GM12878 (cell line): Measurements from ENCODE around the genes HSD17B14, SNRNP70, HRC, TEAD2 and KASH5.

DNA sequence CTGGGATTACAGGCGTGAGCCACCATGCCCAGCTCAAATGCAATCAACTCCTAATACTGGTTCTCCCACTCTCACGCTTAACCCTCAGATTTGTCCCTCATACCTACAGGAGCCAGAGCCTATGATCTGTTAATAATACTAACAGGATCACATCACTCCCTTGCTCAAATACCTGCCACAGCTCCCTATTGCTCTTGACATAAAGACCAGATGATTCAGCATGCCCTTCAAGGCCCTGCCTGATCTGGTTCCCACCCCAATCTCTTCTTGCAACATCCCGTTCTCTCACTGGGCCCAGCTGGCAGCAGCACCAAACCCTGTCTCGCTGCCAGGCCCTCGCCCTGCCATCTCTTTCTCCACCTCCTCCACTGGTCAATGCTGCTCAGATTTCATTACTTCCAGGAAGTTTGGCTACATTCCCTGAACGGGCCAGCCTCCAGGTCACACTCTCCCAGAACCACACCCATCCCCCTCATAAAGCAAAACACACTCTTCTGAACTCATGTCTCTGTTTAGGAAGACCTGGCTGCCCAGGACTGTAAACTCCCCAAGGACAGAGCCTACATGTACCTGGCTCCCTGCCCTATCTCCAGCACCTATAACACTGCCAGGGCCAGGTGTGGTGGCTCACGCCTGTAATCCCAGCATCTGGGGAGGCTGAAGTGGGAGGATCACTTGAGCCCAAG, 8.6 kb upstream of the BCAT2 start:
- RAMPAGE, long total RNA, result no peak
- RRBS, 2 experiments, result no CpG with 5 or more reads among the region's 7 CpGs
CAGE:
- cytosol, long polyA minus RNA, result no peak
- cytosol, long polyA plus RNA, result no peak
- long polyA plus RNA, result no peak
- nucleolus, long total RNA, result no peak
- nucleus, long polyA plus RNA, result no peak
- nucleus, long total RNA, result no peak

DNA sequence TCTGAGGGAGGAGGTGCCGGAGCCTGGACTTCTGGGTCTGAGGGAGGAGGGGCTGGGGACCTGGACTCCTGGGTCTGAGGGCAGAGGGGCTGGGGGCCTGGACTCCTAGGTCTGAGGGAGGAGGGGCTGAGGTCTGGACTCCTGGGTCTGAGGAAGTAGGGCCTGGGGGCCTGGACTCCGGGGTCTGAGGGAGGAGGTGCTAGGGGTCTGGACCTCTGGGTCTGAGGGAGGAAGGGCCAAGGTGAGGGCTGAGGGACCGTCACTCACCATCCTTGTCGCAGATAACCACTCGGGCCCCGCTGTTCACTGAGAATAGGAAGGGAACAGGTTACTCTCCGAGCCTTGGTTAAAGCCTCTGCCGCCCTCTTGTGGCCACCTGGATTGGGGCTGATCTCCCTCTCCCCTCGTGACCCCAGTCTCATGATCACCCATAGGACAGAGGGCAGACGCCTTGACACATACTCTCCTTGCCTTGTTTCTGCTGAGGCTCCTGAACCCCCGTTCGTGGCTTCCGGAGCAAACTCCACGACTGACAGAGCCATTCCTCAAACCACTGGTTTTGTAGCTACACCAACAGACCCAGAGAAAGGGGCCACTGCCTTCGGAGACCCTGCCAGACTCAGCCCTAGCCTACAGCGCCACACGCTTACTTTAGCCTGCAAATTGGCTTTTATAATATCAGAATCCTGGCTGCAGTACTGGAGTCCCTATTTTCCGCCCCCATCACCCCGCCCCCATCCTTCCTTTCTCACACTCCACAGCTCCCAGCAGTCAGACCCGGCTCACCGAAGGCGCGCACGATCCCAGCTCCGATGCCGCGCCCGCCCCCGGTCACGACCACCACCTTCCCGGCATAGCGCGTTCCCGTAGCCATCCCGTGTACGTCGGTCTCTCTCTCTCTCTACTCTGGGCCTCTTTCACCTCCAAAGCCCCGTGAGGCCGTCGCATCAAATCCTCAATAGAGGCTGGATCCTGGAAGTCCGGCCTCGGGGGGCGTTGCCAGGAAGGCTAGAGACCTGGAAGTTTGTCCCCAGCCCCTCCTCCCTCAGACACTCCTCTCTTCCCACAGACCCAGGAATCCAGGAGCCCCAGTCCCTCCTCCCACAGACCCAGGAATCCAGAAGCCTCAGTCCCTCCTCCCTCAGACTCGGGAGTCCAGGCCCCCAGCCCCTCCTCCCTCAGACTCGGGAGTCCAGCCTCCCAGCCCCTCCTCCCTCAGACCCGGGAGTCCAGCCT, at the start of gene HSD17B14:
TSS of gene HSD17B14 (minus strand) at position 954 of the 1,236 bp plus-strand sequence.
- RAMPAGE, long total RNA, result start-site peak on the minus strand centred at position 303 of the sequence, 41 bp wide, 15 and 10 reads in 2 replicates
- RRBS, 2 experiments, result 3 to 15% methylated on average over 10 of the region's 46 CpGs
CAGE:
- cytosol, long polyA minus RNA, result no peak
- cytosol, long polyA plus RNA, result no peak
- long polyA plus RNA, result start-site peak on the minus strand centred at position 313 of the sequence, 90 bp wide, 36 and 24 reads in 2 replicates; start-site peak on the minus strand centred at position 1,142 of the sequence, 62 bp wide, 13 and 24 reads in 2 replicates
- nucleolus, long total RNA, result no peak
- nucleus, long polyA plus RNA, result start-site peak on the minus strand centred at position 314 of the sequence, 93 bp wide, 21 and 26 reads in 2 replicates
- nucleus, long total RNA, result no peak

DNA sequence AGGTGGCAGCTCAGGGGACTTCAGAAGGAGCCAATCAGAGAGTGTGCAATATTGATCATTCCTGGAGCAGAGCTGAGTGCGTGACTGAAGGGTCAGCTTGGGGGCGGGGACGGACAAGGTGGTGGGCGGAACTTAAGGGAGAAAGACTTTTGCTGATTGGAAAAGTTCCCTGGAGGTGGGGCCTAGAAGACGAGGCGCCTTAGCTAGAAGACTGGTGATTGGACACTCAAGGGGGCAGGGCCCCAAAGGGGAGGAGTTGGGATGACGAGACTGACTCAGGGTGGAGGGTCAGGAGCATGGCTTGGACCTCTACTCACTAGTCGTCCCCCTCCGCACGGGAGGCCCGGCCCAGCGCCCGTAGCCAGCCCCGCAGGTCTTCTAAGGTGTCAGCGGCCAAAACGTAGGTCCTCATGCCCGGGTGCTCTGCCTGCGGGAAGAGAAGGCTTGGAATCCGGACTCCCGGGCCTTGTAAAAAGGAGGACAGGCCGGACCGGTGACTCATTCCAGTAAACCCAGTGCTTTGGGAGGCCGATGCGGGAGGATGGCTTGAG, 8.3 kb downstream of the PLEKHA4 start:
- RAMPAGE, long total RNA, result start-site peak on the plus strand centred at position 269 of the sequence, 21 bp wide, 21 and 30 reads in 2 replicates
- RRBS, 2 experiments, result 47 to 80% methylated on average over 7 of the region's 24 CpGs
CAGE:
- cytosol, long polyA minus RNA, result no peak
- cytosol, long polyA plus RNA, result no peak
- long polyA plus RNA, result no peak
- nucleolus, long total RNA, result no peak
- nucleus, long polyA plus RNA, result no peak
- nucleus, long total RNA, result no peak

- RAMPAGE, long total RNA, result no peak
- RRBS, 2 experiments, result no CpG with 5 or more reads among the region's 12 CpGs
CAGE:
- cytosol, long polyA minus RNA, result start-site peak on the plus strand at chr19:48873767-48873774, 23 reads
- cytosol, long polyA plus RNA, result no peak
- long polyA plus RNA, result no peak
- nucleolus, long total RNA, result start-site peak on the minus strand at chr19:48873519-48874086, 33 reads; start-site peak on the plus strand at chr19:48873737-48873805, 49 reads
- nucleus, long polyA plus RNA, result no peak
- nucleus, long total RNA, result no peak
These were observed 1.5 kb downstream of the PPP1R15A start for GRCh38 chr19:48873650-48874206.

- RAMPAGE, long total RNA, result no peak
- RRBS, 2 experiments, result no CpG with 5 or more reads among the region's 50 CpGs
CAGE:
- cytosol, long polyA minus RNA, result no peak
- cytosol, long polyA plus RNA, result no peak
- long polyA plus RNA, result no peak
- nucleolus, long total RNA, result start-site peak on the minus strand at chr19:48896143-48896169, 9 reads
- nucleus, long polyA plus RNA, result no peak
- nucleus, long total RNA, result no peak
These were observed 2.5 kb downstream of the TULP2 start for GRCh38 chr19:48895781-48896684.

DNA sequence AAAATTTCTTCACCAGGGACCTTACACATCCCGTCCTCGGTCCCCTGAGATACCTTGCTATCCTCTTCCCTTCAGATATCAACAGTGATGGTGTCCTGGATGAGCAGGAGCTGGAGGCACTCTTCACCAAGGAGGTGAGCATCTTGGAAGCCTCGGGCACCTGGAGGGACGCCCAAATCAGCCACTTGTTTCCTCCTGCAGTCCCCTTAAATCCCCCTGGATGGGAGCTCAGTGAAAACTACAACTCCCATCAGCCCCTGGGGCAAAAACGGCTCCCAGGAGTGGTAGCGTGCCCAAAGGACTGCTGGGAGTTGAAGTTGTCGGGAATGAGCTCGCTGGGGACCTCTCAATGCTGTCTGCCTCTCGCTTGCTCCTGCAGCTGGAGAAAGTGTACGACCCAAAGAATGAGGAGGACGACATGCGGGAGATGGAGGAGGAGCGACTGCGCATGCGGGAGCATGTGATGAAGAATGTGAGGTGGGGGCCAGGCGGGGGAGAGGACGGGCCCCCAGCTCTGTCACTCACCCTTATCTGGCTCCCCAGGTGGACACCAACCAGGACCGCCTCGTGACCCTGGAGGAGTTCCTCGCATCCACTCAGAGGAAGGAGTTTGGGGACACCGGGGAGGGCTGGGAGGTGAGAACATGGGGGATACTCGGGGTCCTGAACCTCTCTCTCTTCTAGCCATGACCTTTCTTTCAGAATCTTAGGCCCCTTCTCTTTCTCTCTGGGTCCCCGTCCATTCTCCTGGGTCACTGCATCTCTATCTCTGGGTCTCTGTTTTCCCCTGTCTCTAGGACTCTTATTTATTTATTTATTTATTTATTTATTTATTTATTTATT, 14.6 kb upstream of the DHDH start:
- RAMPAGE, long total RNA, result no peak
- RRBS, 2 experiments, result no CpG with 5 or more reads among the region's 23 CpGs
CAGE:
- cytosol, long polyA minus RNA, result no peak
- cytosol, long polyA plus RNA, result no peak
- long polyA plus RNA, result no peak
- nucleolus, long total RNA, result no peak
- nucleus, long polyA plus RNA, result no peak
- nucleus, long total RNA, result no peak

DNA sequence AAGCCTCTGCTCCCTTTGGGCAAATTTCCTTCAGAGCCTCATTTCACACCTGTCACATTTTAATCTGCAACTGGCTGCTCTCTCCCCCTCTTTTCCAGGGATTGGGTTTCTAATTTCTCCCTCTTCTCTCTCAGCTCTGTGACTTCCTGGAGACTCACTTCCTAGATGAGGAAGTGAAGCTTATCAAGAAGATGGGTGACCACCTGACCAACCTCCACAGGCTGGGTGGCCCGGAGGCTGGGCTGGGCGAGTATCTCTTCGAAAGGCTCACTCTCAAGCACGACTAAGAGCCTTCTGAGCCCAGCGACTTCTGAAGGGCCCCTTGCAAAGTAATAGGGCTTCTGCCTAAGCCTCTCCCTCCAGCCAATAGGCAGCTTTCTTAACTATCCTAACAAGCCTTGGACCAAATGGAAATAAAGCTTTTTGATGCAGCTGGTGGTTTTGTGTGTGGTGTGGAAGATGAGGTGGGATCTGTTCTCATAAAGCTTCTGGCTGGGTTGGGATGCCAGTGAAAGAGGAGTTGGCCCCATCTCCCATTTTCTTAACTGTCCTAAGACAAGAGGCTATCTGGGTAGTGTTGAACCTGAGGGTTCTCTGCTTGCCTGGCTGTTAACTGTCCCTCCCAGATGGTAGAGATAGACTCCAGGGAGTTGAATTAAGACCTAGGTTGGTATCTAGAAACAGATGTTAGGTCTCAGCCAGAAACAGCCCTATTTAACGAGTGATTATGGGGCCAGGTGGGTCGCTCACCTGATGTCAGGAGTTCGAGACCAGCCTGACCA, 1.5 kb downstream of the FTL start:
- RAMPAGE, long total RNA, result no peak
- RRBS, 2 experiments, result no CpG with 5 or more reads among the region's 8 CpGs
CAGE:
- cytosol, long polyA minus RNA, result no peak
- cytosol, long polyA plus RNA, result no peak
- long polyA plus RNA, result no peak
- nucleolus, long total RNA, result no peak
- nucleus, long polyA plus RNA, result no peak
- nucleus, long total RNA, result no peak

GRCh38 chr19:48994010-48994532, 384 bp downstream of the RUVBL2 start:
- RAMPAGE, long total RNA, result no peak
- RRBS, 2 experiments, result no CpG with 5 or more reads among the region's 18 CpGs
CAGE:
- cytosol, long polyA minus RNA, result no peak
- cytosol, long polyA plus RNA, result no peak
- long polyA plus RNA, result no peak
- nucleolus, long total RNA, result no peak
- nucleus, long polyA plus RNA, result no peak
- nucleus, long total RNA, result no peak

DNA sequence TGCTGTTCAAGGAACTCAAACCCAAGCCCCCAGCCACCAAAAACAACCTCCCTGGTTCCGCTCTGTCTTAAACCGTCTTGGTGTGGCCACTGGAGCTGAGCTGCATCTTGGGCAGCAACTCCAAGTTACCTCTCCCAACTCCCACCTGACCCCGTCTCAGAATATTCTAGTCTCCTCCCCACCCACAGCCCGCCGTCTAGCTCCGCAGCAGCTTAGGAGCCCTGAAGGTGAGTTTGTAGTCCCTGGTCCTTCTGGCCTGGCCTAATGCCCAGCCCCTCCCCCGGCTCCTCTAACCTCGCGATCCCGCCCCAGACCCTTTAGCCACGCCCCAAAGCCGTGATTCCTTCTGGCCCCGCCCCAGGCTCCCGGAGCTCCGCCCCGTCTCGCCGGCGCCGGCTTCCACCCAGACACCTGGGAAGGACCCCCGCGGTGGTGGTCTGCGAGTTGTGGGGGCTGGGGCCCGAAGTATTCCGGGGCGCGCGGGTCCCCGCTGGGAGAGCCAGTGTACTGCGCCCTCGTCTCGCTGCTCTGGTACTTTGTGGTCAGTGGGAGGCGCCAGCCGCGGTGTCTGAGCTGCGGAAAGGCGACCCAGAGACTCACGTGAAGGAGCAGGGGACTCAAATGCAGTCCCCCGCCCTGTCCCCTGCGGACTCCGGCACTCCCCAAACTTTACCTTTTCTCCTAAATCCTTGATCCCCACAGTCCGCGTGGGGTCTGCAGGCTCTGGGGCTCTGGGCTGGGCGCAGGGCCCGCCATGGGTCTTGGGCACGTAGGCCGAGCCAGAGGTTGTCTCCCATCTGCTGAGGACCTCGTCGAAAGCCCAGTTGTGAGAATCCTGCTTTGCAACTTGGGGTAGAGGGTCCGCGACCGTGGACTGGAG, 873 bp downstream of the ENSG00000268655 start:
- RAMPAGE, long total RNA, result no peak
- RRBS, 2 experiments, result 4 to 9% methylated on average over 10 of the region's 52 CpGs
CAGE:
- cytosol, long polyA minus RNA, result no peak
- cytosol, long polyA plus RNA, result no peak
- long polyA plus RNA, result no peak
- nucleolus, long total RNA, result no peak
- nucleus, long polyA plus RNA, result no peak
- nucleus, long total RNA, result no peak

DNA sequence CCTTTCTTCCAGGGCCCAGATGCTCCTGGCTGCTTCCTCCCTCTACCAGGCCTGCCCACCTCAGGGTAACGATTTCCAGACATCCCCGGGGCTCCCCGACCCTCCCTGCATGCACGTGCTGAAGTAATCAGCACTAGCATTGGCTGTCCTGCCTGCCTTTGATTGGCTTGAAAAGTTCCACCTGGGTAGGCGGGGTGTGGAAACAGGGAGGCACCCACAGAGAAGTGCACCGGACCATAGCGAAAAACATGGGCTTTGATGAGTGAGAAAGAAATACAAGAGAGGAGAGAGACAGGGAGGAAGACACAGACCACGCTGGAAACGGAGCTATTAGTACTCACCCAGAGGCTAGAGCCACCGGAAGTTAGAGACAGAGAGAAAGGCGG, 529 bp upstream of the ENSG00000268655 start:
- RAMPAGE, long total RNA, result no peak
- RRBS, 2 experiments, result no CpG with 5 or more reads among the region's 11 CpGs
CAGE:
- cytosol, long polyA minus RNA, result no peak
- cytosol, long polyA plus RNA, result no peak
- long polyA plus RNA, result no peak
- nucleolus, long total RNA, result no peak
- nucleus, long polyA plus RNA, result no peak
- nucleus, long total RNA, result no peak

- RAMPAGE, long total RNA, result start-site peak on the plus strand at chr19:49085425-49085492, 3,794 and 5,367 reads in 2 replicates
- RRBS, 2 experiments, result 1% methylated on average over 17 to 38 of the region's 111 CpGs
CAGE:
- cytosol, long polyA minus RNA, result start-site peak on the plus strand at chr19:49085439-49085460, 117 reads
- cytosol, long polyA plus RNA, result start-site peak on the plus strand at chr19:49085153-49085310, 86 and 45 reads in 2 replicates; start-site peak on the plus strand at chr19:49085404-49085464, 680 and 761 reads in 2 replicates
- long polyA plus RNA, result start-site peak on the plus strand at chr19:49085131-49085302, 49 and 73 reads in 2 replicates; start-site peak on the plus strand at chr19:49085419-49085487, 221 and 666 reads in 2 replicates
- nucleolus, long total RNA, result start-site peak on the plus strand at chr19:49085150-49085228, 51 reads; start-site peak on the plus strand at chr19:49085413-49085433, 85 reads
- nucleus, long polyA plus RNA, result start-site peak on the plus strand at chr19:49085144-49085231, 52 and 55 reads in 2 replicates; start-site peak on the plus strand at chr19:49085418-49085476, 439 and 943 reads in 2 replicates
- nucleus, long total RNA, result no peak
These were observed at the start of gene SNRNP70 for GRCh38 chr19:49084853-49086321. TSS of gene SNRNP70 (plus strand) at chr19:49085451.

- RAMPAGE, long total RNA, result no peak
- RRBS, 2 experiments, result no CpG with 5 or more reads among the region's 17 CpGs
CAGE:
- cytosol, long polyA minus RNA, result no peak
- cytosol, long polyA plus RNA, result no peak
- long polyA plus RNA, result no peak
- nucleolus, long total RNA, result no peak
- nucleus, long polyA plus RNA, result no peak
- nucleus, long total RNA, result no peak
These were observed 1.2 kb downstream of the SNRNP70 start for GRCh38 chr19:49086322-49086885.

- RAMPAGE, long total RNA, result no peak
- RRBS, 2 experiments, result no CpG with 5 or more reads among the region's 11 CpGs
CAGE:
- cytosol, long polyA minus RNA, result no peak
- cytosol, long polyA plus RNA, result no peak
- long polyA plus RNA, result no peak
- nucleolus, long total RNA, result no peak
- nucleus, long polyA plus RNA, result no peak
- nucleus, long total RNA, result no peak
These were observed 7.1 kb downstream of the HRC start for GRCh38 chr19:49147975-49148700.

DNA sequence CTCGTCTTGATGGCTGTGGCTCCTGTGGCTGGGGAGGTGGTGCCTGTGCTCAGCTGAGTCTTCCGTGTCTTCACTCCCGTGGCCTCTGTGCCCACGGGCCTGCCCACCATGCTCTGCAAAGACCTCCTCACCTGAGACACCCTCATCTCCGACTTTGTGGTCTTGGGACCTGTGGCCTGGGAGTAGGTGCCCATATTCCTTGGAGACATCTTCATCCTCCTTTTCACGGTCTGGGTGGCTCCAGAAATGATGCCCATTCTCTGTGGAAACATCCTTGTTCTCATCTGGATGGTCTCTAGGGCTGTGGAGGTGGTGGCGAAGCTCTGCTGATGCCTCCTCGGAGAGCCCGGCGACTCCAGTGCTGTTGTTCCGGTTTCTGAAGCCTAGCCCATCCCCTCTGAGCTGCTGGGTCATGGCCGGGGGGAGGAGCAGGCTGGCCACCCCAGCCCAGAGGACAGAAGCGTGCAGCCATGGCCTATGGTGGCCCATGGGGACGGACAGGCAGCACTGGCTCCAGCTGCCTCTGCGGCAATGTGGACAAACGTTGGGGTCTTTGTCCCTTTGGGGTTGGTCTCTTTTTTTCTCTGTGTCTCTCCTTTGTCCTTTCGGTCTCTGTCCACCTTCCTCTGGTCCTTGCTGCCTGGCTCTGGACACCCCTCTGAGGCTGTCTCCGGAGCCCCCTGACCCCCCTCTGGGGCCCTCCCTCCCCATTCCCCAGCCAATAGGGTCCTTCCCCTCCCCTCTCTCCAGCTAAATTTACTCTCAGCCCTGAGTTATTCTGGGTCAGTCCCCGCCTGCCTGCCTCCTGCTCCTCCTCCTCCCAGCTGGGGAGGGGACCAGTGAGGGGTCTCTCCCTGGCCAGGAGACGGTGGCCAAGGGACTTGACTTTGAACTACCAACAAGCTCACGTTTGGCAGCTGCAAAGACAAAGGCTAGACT, at the start of gene HRC:
TSS of gene HRC (minus strand) at position 648 of the 939 bp plus-strand sequence.
- RAMPAGE, long total RNA, result no peak
- RRBS, 2 experiments, result no CpG with 5 or more reads among the region's 21 CpGs
CAGE:
- cytosol, long polyA minus RNA, result no peak
- cytosol, long polyA plus RNA, result no peak
- long polyA plus RNA, result no peak
- nucleolus, long total RNA, result no peak
- nucleus, long polyA plus RNA, result no peak
- nucleus, long total RNA, result no peak

DNA sequence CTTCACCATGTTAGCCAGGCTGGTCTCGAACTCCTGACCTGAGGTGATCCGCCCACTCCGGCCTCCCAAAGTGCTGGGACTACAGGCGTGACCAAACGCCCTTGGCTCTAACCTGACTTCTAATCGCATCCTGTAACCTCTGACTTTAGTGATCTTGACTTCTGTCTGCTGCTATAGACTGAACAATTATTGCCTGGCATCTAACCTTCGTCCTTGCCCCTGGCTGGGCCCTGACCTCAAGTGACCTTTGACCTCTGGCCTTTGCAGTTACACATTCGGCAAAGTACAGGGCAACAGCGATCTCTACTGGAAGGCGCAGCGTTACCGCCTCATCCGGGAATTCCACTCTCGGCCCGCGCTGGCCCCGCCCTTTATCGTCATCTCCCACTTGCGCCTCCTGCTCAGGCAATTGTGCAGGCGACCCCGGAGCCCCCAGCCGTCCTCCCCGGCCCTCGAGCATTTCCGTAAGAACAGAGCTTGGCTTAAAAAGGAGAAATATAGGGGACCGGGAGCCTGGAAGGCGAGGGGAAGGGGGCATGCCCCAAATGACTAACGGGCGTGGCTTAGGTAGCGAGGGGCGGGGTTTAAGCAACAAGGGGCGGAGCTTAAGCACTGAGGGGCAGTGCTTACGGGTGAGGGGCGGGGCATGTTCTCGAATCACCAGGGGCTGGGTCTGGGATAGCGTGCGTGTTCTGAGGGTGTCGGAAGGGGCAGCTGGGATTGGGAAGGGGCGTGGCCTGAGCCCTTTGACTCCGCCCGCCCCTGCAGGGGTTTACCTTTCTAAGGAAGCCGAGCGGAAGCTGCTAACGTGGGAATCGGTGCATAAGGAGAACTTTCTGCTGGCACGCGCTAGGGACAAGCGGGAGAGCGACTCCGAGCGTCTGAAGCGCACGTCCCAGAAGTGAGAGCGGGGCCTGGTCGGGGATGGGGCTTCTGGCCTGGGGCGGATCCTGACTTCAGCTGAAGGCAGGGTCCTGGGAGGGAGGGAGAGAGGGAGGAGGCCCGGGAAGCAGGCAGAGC, 52.7 kb downstream of the TRPM4 start:
- RAMPAGE, long total RNA, result no peak
- RRBS, 2 experiments, result 41 to 72% methylated on average over 10 of the region's 57 CpGs
CAGE:
- cytosol, long polyA minus RNA, result no peak
- cytosol, long polyA plus RNA, result no peak
- long polyA plus RNA, result no peak
- nucleolus, long total RNA, result no peak
- nucleus, long polyA plus RNA, result no peak
- nucleus, long total RNA, result no peak

- RAMPAGE, long total RNA, result no peak
- RRBS, 2 experiments, result 3 to 6% methylated on average over 13 of the region's 55 CpGs
CAGE:
- cytosol, long polyA minus RNA, result no peak
- cytosol, long polyA plus RNA, result no peak
- long polyA plus RNA, result no peak
- nucleolus, long total RNA, result no peak
- nucleus, long polyA plus RNA, result no peak
- nucleus, long total RNA, result no peak
These were observed at the start of gene TEAD2 for GRCh38 chr19:49361950-49362870. TSS of gene TEAD2 (minus strand) at chr19:49362416.

- RAMPAGE, long total RNA, result no peak
- RRBS, 2 experiments, result no CpG with 5 or more reads among the region's 42 CpGs
CAGE:
- cytosol, long polyA minus RNA, result no peak
- cytosol, long polyA plus RNA, result no peak
- long polyA plus RNA, result no peak
- nucleolus, long total RNA, result no peak
- nucleus, long polyA plus RNA, result no peak
- nucleus, long total RNA, result no peak
These were observed at the start of gene KASH5 for GRCh38 chr19:49388000-49388442. TSS of gene KASH5 (plus strand) at chr19:49388249.

DNA sequence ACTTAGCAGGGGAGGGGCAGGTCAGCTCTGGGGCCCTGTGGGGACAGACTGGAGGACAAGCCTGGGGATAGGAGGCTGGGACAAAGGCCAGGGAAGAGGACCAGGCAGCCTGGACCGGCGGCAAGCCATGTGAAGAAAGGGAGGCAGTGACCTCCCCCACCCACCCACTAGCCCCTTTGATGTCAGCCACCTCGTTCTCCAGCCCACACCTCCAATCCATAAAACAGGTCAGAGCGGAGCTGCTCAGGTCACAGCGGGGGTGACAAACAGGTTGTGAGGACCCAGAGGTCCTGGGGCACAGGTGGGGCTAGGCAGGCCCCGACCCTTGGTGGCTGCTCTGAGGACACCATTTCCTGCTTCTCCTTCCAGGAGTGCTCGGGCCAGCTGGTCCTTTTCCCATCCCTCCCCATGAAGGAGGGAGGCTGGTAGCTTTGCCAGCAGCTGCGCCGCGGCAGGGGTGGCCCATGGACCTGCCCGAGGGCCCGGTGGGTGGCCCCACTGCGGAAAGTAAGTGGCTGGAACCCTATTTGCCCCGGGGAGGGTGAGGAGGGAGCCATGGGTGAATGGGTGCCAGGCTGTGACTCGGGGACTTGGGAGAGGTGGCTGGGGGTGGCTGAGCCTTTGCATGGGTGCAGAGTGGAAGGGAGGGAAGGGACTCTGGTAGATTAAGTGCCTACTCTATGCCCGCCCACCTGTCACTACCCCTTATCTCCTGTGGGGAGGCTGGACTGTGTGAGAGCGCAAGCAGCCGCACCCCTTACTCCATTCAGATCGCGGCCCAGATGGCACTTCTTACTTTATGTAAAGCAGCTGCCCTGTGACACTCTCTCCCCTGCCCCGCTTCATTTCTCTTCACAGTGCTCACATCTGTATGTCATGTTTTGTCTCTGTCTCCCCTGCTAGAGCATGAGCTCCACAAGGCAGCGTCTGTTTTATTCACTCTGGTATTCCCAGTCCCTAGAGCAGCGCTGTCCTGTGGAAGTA, 2.7 kb downstream of the KASH5 start:
- RAMPAGE, long total RNA, result no peak
- RRBS, 2 experiments, result 25% methylated on average over 2 to 3 of the region's 23 CpGs
CAGE:
- cytosol, long polyA minus RNA, result no peak
- cytosol, long polyA plus RNA, result no peak
- long polyA plus RNA, result no peak
- nucleolus, long total RNA, result no peak
- nucleus, long polyA plus RNA, result no peak
- nucleus, long total RNA, result no peak